Natural killer cell (primary cell): ENCODE results near the genes SERP1 and MED12L.

- PRO-cap: no peak
Measured at GRCh38 chr3:149659178-149659588, 1.4 kb upstream of the WWTR1 start.

- PRO-cap: no peak
Measured at GRCh38 chr3:149781344-149781617, 11.1 kb downstream of the ANKUB1 start.

- PRO-cap: no peak
Measured at GRCh38 chr3:149915423-149915747, 55.3 kb downstream of the PFN2 start.

DNA sequence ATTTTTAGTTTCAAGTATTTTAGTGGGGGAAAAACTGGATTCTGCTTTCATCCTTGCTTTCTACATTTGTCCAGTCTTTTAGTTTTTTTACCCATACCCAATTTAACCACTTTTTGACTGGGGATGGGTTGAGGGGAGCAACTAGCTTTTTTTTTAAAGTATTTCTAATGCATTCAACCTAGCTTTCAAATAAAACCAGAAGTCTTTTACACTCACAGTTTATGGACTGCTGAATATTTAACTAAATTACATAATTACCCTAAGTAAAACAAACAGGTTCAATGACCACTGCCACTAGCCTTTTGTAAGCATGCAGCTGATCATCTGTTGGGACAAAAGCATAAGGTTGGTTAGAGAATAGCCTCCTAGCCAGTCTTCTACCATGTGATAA, 13.4 kb downstream of the PFN2 start:
- PRO-cap: no peak

- PRO-cap: no peak
Measured at GRCh38 chr3:150062309-150063017, 91.8 kb upstream of the PFN2 start.

DNA sequence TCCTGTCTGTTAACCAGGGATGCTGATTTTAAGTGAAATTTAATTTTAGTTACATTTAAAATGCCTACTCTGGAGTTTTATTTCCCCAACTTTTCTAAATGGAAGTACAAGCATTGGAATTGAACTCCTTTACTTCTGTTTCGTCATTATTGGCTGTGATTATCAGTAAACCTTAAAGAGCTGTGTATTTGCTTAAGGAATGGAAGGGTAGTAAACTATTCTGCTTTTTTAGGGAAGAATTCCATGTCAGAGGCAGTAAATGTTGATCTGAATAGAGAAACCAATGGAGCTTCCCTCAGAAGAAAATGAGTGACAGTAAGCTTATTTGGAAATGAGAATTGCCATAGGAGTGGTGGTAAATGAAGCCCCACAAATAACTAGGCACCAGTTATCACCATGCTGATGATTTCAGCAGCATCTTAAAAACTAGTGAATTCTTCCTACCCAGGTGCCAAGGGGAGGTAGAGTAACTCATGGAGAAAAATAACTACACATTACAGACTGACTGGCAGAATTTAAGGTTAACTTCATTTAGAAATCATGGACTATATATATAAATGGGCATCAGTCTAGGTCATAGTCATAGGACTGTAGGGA, 20.9 kb downstream of the TSC22D2 start:
- PRO-cap: no peak

DNA sequence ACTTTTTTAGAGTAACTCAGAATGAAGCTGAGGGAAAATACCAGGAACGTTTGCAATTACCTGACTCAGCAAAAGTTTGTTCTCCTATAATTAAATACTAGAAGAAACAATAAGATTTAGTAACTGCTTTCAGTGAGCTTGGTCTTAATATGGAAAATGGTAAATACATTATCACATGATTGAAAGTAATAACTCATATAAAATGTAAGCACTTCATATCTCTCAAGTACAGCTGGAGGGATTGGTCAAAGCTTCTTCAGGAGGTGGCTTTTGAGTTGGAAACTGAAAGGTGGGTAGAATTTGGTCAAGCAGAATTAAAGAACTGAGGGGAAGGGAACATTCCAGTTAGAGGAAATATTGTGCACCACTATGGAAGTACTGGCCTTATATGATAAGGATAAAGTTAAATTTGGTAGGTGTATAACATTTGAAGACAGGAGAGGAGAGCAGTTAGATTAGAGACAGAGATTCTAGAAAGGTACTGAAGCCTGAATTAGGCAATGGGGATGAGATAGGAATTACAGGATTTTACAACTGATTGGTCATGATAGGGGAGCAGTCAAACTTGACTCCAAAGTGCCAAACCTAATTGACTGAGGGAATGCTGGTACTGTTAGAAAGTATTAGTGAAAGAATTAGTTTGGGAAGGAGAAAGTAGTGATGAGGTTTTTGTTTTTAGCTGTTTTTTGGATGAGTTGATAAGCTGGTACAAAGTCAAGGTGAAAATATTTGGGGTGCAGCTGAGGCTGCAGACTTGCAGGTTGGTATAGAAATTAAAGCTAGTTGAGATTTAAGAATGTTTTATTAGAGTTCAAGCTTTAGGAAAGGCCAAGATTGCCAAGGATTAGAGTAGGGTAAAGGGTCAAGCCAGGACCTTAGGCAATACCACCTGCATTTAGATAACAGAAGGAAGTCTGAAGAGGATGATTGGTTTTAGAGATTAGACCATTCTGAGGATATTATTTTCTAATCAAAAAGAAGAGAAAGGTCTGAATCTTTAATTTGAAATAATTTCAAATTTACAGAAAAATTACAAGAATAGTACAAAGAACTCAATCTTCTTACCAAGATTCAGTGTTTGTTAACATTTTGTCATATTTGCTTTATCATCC, 22.2 kb downstream of the TSC22D2 start:
- PRO-cap: no peak

DNA sequence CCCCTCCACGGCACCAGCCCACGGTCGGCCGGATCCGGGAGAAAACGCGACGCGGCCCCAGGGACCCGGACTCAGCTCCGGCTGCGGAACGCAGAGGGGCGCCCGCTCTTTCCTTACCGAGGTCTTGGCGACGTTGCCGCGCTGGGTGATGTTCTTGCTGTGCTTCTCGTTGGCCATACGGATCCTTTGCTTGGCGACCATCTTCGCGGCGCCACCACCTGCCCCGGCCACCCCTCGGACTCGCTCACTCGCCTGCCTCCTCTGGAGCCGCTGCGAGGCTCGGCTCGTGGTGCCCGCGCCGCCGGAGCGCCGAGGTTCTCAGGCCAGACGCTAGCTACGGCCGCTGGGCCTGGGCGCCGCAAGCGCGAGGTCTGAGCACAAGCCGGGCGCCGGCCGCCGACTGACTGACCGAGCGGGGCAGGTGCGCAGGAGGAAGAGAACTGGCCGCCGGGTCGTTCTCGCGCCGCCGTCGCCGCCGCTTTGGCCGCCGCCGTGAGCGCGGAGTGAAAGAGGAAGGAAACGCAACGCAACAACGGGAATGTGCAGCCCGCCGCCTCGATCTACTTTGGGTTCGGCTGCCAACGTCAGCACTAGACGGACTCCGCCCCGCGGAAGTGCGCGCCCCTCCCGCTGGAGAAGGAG, at the start of gene SERP1:
Gene SERP1, minus strand, starts transcription at position 562 of the 642 bp plus-strand sequence.
- PRO-cap: bidirectional peak, plus-strand start at position 116 of the sequence, minus-strand start at position 83 of the sequence; unidirectional peak, minus-strand start at position 406 of the sequence; bidirectional peak, plus-strand start outside the sequence, minus-strand start at position 567 of the sequence

DNA sequence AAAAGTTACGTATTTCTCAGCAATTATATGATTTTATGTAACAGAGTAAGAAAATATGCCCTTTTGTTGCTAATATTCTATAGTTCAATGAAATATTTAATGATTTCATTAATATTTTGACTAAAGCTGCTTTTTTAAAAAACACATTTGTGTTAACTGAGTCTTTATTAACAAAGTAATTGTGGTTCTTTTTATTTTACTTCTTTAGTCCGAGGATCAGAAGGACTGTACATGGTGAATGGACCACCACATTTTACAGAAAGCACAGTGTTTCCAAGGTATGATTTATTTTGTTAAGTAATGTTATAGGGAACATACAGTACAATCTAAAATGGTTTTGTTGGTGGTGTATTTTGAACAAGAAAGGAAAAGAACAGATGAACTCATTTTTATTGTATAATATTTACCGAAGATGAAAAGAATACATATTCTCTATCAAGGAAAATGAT, 5.6 kb downstream of the EIF2A start:
- PRO-cap: no peak

DNA sequence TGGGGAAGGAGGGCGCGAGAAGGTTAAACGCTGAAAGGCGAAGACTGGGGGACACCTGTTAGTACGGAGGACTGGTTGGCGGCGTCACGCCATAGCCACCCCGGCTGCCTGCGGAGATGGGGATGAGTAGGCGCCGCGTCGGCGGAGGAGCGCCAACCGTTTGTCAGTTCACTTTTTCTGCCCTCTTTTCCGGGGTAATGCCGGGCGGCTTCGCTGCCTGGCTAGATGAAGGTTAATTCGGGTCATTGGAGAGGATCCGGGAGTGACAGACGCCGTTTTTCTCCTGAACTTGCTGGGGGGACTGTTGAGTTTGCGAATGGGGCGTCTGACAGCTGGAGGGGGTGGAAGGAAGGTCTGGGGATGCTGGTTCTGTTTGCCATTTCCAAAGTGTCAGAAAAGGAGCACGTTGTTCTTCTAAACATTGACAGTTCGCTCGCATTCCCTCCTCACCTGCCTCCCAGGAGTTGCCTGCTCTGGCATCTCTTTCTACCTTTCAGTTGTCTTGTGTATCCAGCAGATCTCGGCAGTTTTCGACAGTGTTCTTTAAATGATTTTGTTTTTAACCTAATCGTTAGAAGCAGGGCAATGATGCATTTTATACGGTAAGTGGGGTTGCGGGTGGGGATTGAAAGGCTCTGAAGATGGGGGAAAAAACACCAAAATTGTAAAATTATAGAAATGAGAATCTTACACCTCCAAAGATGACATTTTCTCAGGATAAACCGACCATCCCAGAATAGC, 779 bp downstream of the SELENOT start:
- PRO-cap: bidirectional peak, plus-strand start at position 61 of the sequence, minus-strand start at position 73 of the sequence; bidirectional peak, plus-strand start at position 313 of the sequence, minus-strand start at position 303 of the sequence; unidirectional peak, minus-strand start at position 356 of the sequence; unidirectional peak, minus-strand start at position 535 of the sequence

DNA sequence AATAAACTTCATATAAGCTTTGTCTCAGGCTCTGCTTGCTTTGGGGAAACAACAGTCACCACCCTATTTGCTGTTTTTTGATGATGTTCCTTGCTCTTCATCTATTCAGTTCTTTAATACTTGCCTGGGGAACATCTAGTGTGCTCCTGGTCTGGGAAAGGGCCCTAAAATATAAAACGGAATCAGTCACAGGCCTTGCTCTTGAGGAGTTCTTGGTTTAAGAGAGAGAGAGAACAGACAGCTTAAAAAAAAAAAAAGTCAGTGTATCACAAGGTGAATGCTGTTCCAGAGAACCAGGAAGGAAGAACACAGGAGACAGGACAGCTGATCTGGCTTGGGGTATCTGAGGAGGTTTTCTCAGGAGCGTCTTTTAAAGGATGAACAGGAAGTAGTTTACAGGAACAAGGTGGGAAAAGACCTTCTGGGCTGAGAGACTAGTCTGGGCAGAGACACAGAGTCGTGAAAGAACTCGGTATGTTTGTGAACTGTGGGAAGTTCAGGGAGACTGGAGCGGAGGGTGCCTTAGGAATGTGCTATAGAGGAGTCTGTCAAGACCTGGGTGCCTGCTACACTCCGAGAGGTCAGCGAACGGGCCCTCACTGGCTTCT, 21.2 kb upstream of the ERICH6 start:
- PRO-cap: no peak

- PRO-cap: no peak
Measured at GRCh38 chr3:150729142-150729615, 25.5 kb upstream of the ERICH6 start.

- PRO-cap: no peak
Measured at GRCh38 chr3:150771500-150771980, 8.6 kb upstream of the SIAH2 start.

GRCh38 chr3:150830721-150831279, 67.8 kb upstream of the SIAH2 start:
- PRO-cap: no peak

- PRO-cap: no peak
Measured at GRCh38 chr3:151085395-151085857, at the start of gene MED12L. Gene MED12L, plus strand, starts transcription at chr3:151085664.

- PRO-cap: no peak
Measured at GRCh38 chr3:151171028-151171437, 32.0 kb downstream of the GPR171 start.

DNA sequence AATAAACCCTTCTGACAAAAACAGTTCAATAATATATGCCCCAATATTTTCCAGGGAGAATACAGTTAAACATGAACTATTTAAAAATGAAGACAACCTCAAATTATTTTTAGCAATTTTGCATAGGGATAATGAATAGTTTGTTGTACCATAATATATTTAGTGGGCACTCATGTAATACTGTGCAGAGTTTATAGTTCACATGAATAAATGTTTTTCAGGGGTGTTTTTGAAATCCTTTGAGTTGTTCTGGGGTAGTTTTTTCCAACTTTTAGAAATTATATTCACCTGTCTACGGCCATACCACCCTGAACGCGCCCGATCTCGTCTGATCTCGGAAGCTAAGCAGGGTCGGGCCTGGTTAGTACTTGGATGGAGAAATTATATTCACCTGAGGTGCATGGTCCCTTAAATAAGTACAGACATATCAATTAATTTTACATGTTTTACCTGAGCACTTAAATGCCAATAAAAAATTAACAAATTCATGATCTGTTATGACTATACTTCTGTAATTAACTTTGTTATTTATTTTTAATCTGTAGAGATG, 15.1 kb downstream of the GPR171 start:
- PRO-cap: no peak

- PRO-cap: unidirectional peak, plus-strand start at chr3:151202283
Measured at GRCh38 chr3:151201957-151202411, 1.0 kb downstream of the GPR171 start.

DNA sequence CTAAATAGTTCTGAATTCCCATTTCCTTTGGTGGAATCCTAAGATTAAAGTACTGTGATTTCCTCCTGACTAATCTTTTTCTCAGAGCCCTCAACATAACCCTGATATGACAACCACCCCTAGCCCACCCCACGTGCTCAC, 3.2 kb upstream of the P2RY14 start:
- PRO-cap: no peak

DNA sequence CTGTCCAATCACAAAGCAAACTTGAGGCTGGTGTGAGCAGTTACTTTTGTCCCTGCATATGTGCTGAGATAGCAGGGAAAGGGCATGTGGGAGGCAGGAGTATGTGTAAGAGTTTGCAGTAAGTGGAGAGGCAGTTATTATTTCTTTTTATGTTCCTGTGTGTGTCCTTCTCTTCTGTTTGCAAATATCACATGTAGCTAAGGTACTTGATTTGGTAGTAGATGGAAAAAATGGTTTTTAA, 16.0 kb downstream of the GPR87 start:
- PRO-cap: no peak